GM19240 (cell line): ENCODE data around the genes GPR101 and SOX3.

DNA sequence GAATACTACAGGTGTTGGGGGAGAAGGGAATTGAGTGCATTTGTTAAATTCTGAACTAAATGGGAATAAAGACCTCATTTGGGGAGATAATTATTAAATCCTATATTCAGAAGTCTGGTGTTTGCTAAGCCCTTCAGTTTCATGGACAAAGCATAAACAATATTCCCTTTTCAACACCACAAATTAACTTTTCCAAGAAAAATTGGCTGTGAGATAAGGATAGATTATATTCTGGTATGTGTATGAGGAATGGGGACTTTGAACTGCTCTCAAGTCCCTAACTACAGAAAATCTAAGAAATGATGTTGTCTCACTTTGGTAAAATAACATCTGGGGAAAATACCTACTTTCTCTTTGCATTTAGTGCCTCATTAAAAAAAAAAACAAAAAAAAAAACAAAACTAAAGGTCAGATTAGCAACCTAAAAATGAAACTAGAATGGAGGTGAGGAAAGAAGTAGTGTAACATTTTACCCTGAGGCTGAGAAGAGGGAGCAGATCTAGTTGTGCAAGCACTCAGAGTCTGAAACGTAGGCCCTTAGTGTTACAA is 55.9 kb downstream of the VGLL1 start:
- RRBS: no CpG with 5 or more reads among the region's 1 CpG

DNA sequence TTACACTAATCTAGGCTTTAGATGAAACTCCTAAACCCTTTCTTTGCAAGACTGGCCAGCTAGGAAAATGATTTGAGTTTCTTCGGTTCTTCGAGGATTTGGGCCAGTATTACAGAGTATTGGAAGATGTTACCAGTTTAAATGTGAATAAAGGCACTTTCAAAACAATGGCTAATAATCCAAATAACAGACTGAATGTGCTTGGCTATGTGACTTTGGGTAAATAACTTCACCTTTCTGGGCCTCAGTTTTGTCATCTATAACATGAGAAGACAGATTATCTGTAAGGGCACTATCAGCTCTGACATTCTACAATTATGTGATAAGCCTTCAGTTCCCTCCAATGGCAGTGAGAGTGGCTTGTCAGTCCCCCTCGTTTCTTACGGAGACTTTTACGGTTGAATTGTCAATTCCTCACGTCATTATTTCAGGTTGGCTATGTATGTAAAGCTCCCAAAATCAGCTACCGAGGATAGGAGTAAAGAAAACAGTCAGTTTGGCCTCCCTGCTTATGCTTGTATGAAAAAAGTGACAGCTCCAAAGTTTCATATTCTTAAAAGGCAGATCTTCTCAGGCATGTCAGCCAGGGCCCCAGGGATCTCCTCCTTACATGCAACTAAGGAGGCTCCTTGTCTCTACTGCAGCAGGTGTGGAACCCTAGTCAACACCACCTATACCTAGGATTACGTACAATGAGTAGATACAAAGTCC is 3.7 kb downstream of the CD40LG start:
- RRBS: no CpG with 5 or more reads among the region's 8 CpGs

DNA sequence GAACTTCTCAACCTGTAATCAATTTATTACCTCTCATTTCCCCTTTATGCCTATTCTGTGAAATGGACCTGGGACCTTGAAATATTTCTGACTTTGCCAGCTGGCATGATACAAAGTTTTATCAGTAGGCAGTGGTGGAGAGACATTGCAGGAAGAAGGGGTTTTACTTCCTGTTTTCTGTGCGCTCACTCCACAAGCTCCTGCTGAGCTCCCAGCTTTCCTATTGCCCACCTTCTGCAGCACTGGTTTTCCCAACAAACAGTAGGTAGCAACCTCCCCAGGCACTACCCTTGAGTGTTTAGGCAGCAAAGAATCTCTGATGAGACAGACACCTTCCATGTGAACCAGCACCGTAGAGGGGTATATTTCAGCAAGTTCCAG is 3.6 kb upstream of the ARHGEF6 start:
- RRBS: no CpG with 5 or more reads among the region's 2 CpGs

DNA sequence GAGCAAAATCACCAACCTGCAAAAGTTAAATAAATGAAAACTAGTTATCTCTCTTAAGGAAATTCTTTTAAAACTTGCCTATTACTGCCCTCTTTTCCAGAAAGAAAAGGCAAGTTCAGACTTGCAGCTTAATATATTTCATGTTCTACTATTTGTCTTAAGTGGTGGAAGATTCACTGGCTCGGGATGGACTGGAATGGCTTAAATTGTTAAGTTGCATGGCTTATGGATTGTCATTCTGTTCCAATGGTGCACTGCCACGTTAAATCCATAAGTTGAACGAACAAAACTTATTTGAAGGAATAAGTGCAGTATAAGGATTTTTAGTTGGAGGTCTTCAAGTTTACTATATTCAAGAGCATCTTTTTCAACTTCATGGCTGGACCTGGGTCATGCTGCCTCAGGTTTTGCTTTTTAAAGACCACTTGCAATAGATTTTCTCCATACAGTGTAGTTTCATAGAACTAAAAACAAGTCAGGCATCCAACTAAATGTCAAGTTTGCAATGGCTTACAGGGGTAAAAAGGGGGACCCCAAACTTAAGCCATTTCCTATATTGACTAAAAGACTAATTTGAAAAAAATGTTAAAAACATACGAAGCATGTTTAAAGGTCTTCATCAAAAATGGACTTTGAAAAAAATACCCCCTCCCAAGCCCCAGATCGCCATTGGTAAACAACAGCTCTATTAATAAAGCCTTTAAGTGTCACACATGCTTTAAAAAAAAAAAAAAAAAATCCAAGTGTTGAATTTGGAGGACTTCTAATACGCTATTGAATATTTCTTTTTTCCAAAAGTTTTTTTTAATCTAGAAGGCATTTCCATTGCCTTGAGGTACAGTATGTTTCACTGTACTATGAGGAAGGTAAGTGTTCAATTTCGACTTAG is 8.0 kb downstream of the RBMX start:
- RRBS: no CpG with 5 or more reads among the region's 7 CpGs

DNA sequence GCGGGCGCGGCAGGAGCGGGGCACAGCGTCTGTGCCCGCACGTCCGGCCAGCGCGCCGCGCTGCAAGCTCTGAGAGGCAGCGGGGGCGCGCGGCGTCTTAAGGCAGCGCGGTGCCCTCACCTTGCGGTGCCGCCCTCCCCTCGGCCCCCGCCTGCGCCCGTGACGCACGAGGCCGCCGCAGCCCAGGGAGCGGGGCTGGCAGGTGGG is at the start of gene GPR101:
TSS of gene GPR101 (minus strand) at position 71 of the 207 bp plus-strand sequence.
- RRBS: 24% methylated on average over 5 of the region's 30 CpGs

- RRBS: 48% methylated on average over 16 of the region's 47 CpGs
Observed at GRCh38 chrX:137549754-137550464, 16.0 kb upstream of the ZIC3 start.

GRCh38 chrX:139003234-139003535 is 291.7 kb upstream of the FGF13 start:
- RRBS: no CpG with 5 or more reads among the region's 13 CpGs

- RRBS: 56% methylated on average over 2 of the region's 16 CpGs
Observed at GRCh38 chrX:139202519-139202999, 328.0 kb upstream of the F9 start.

- RRBS: 90% methylated on average over 2 of the region's 58 CpGs
Observed at GRCh38 chrX:139203000-139203926, 327.3 kb upstream of the F9 start.

DNA sequence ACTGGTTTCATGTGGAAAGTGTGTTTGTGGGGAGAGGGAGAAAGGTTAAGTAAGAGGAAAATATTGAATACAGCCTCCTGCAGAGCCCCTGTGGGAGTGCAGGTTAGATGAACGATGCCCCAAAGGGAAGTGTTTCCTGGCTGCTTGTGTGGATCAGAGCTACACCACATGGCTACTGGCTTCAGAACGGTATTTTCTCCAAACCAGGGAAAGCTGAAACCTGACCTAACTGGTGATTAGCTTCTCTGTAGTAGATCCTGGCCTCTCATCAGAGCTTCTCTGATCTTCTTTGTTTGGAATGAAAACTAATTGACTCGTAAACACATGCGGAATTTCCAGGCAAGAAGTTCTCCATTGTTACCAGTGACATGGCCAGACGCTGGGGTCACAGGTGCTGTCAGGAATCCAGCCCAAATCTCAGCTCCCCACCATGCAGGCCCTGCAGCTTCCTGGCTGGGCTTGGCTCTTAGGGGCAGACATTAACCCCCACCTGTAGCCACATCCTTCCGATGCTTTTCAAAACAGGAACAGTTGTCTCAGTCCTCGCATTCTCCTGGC is 305.6 kb upstream of the F9 start:
- RRBS: no CpG with 5 or more reads among the region's 7 CpGs

DNA sequence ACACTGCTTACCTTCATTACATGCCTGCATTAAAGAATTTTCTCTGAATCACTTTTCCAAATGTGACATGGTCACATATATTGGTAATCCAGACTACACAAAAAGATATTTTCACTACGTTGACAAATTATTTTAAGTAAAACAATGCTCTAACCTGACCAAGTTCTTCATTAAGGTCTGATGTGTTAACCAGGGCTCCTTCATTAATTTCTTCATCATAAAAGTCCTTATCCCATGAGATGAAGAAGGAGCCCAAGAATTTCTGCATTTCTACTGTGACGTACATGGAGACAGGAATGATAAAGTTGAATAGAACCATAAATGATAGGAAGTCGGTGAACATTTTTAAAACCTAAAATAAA is 88.1 kb upstream of the MCF2 start:
- RRBS: no CpG with 5 or more reads among the region's 3 CpGs

DNA sequence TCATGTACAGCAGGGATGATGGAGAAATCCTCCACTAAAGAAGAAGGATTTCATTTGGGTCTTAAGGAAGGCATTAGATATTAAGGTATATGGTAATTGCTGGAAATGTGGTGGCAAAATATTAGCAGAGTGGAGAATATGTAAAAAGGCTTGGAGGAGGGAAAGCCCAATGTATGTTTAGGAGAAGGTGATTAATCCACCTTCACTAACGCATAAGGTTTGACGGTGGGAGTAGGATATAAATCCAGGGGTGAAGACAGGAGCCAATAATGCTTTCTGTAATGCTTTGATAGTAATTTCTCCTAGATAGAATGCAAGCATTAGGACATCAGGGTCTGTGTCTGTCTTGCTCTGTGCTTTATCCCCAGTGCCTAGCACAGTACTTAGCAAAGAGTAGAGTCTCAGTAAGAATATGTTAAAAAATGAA is 21.1 kb upstream of the ENSG00000230707 start:
- RRBS: no CpG with 5 or more reads among the region's 2 CpGs

DNA sequence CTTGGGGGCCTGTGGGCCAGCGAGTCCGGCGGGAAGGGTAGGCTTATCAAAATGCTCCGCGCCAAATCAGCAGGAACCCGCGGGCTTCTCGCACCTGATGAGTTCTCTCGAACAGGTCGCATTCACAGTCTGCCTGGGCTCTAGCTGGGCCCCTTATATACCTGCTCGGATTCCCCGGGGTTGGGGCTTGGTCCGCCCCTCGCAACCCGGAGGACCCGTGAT is at the start of gene SOX3:
TSS of gene SOX3 (minus strand) at position 131 of the 222 bp plus-strand sequence.
- RRBS: 56% methylated on average over 2 of the region's 16 CpGs

- RRBS: 41% methylated on average over 24 of the region's 94 CpGs
Observed at GRCh38 chrX:143634266-143635386, 1.3 kb downstream of the SLITRK4 start.

DNA sequence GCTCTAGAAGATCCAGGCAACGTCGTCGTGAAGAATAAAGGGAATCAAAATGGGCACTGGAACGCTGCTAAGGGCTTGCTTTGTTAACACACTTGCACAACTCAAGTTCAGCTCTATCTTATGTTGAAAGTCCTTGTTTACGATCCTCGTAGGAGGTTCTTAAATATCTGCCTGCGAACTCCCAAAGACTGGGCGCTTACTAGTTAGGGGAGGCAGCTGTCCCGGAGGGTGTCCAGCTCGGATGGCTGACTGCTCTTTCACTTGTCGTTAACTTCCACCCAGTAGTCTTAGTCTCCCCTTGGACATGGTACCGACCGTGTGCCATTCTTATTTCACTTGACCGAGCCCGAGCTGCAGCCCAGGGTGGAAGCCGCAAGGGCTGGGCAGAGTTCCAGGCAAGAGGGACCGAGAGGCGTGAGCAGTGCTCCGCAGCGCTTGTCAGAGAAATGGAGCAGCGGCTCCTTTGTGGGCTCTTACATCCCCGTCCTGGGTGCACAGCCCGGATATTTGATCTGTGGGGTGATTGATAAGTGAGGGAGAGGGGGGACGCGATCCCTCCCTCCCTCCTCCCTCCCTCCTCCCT is 393 bp upstream of the SLITRK2 start:
- RRBS: no CpG with 5 or more reads among the region's 25 CpGs

DNA sequence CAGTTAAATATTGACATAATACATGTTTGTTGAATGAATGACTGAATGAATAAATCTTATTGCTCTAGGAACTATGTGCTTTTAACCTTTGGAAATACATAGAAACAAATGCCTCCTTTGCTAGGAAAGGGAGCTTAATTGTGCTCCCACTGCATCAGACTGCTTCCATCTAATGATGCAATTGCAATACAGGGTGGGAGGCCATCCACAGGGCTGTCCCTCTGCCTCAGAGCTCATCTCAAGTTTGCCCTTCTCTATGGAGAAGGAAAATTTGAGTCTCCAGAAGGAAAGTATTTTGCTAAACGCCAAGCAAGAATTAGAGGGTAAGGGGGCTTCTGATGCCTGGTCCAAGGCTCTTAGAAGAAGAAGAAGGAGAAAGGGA is 1.9 kb downstream of the SLITRK2 start:
- RRBS: no CpG with 5 or more reads among the region's 1 CpG

GRCh38 chrX:147876109-147876685 is 35.5 kb upstream of the FMR1 start:
- RRBS: no CpG with 5 or more reads among the region's 7 CpGs

GRCh38 chrX:148310315-148310787 is 190.1 kb upstream of the AFF2 start:
- RRBS: no CpG with 5 or more reads among the region's 2 CpGs

DNA sequence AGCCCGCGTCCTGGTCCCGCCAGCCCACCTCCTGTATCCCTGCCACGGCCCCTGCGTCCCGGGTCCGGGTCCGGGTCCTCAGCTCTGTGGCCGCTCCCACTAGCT is 220 bp upstream of the AFF2 start:
- RRBS: 50% methylated on average over 2 of the region's 9 CpGs

DNA sequence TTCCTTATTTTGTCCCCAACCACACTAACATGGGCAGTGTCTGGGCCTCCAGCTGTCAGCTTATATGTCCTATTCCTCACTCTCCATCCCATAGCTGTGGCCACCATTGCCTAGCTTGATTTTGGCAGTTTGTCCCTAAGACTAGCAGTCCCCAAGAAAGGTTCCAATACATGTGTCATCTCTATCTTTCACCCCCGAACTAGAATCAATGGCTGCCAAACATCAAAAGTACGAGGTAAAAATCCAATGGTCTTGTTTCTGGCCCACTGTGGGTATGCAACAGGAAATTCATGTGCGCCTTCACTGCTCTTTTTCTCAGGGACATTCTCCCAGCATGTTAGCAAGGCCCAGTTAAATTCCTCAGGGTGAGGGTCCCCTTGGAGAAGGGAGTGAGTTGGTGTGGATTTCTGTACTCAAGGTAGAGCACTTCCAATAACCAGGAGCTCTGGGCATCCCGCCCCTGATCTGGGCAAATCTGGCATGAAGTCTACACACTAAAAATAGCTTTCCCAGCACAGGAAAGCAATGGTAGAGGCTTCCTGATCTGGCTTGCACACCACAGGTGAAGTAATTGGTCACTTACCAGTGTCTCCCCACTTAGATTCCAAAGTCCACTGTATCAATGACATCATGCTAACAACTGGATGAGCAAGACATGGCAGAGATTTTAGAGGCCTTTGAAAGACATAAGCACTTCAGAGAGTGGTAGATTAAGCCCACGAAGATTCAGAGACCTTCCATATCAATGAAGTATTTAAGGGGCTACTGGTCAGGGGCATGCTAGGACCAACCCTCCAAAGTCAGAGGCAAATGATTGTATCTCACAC is 17.7 kb upstream of the IDS start:
- RRBS: no CpG with 5 or more reads among the region's 5 CpGs